Endothelial cell (in vitro differentiated cells): ENCODE measurements around the gene PSMB10.

DNA sequence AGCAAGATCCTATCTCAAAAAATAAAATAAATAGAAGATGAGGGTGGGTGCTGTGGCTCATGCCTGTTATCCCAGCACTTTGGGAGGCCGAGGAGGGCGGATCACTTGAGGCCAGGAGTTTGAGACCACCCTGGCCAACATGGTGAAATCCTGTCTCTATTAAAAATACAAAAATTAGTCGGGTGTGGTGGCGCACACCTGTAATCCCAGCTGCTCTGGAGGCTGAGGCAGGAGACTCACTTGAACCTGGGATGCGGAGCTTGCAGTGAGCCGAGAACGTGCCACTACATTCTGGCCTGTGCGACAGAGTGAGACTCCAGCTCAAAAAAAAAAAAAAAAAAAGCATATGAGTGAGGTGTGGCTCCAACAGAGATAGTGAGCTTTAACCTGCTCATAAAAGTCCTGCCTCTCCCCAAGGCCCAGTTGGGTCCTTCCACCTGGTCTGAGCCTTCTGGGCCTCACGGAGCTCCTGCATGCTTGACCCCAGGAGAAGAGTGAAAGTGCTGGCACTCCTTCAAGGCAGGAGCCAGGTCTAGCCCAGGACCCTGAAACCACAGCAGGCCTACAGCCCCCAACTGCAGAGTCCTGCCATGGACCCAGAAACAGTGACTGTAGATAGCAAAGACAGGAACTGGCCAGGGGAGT, 17.5 kb downstream of the HSD11B2 start:
- PRO-cap: no peak

DNA sequence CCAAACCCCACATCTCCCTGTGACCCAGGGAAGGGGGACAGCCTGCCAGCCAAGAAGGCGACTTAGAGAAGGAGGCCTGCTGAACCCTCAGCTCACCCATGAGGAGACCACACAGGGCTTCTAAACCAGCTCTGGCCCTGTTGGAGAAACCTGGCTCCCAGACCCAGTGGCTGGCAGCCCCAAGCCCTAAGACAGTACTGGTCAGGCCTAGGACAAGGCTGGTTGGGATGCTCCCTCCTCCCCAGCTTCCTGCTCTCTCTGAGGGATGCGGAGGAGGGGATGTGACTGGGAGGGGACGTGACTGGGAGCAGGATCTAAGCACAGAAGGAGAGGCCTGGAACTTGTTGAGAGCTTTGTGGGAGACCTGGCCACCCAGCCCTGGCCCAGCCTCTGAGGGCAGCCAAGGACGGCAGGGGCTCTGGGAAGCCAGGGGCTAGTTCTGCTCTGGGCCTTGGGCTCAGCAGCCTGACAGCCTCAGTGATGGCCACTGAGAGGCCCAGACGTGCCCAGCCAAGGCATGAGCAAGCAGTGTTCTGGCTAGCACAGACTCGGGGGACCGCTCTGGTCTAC, 22.9 kb downstream of the ATP6V0D1 start:
- PRO-cap: no peak

- PRO-cap: no peak
Observed at GRCh38 chr16:67459986-67460718, 20.8 kb downstream of the ATP6V0D1 start.

DNA sequence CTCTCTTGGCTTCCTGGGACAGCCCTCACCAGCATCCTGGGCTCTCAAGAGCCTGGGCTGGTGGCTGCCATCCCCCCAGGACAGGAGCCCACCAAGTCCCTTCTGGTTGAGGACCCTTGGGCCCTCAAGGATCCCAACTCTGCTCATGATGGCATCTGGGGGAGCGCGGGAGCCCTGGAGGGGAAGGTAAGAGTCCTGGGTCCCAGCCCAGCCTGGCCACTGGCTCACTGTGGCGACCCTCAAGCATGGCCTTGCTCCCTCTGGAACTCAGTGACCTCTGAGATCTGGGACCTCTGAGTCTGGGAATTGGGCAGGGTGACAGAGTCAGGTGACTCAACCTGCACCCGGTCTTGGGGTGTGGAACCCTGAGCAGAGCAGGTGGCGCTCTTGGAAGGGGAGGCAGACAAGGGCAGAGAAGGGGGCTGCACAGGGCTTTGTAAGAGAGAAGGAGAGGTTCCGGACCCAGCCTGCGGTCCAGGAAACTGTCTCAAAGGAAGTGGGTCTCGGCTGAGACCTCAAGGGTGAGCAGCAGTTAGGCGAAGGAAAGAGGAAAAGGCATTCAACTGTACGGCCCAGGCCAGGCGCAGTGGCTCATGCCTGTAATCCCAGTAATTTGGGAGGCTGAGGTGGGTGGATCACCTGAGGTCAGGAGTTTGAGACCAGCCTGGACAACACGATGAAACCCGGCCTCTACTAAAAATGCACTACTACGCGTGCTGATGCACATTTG, 10.0 kb upstream of the RIPOR1 start:
- PRO-cap: no peak

DNA sequence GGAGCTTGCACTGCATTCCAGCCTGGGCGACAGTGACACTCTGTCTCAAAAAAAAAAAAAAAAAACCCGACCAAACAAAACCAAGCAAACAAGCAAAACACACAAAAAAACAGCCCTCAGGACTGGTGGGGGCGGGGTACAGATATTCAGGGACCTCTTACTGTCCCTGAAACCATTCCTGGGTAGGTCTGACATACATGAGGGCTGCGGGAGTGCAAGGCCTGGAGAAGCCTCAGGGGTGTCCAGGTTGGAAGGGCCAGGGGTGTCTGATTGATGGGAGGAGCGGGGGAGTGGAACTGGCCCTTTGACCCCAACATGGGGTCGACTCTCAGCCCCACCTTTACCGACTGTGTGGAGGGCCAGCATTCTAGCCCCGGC, 833 bp upstream of the RIPOR1 start:
- PRO-cap: no peak

DNA sequence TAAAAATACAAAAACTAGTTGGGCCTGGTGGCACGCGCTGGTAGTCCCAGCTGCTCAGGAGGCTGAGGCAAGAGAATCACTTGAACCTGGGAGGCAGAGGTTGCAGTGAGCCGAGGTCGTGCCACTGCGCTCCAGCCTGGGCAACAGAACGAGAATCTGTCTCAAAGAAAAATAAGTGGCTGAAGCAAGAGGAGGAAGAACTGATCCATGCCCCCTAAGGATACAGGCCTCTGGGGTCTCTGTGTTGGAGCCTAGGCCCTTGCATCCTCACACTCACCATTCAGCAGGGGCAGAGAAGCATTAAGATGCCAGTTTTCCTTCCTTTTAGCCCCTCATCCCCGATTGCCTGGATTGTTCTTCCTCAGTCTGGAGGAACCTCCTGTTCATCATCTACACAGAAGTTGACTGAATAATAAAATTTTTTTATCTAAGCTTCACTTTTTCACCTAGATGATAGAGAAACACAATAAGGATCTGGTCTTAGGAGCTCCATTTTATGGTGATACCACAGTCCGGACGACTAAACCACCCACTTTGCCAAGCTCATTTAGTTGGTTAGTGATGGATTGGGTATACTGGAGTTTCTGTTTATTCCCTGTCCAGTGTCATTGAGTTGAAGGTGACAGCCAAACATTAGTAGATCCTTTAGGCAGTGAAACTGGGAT, 37.0 kb downstream of the CTCF start:
- PRO-cap: no peak

- PRO-cap: no peak
Observed at GRCh38 chr16:67652573-67653322, 7.3 kb downstream of the ACD start.

GRCh38 chr16:67654300-67655035, 5.6 kb downstream of the ACD start:
- PRO-cap: no peak

DNA sequence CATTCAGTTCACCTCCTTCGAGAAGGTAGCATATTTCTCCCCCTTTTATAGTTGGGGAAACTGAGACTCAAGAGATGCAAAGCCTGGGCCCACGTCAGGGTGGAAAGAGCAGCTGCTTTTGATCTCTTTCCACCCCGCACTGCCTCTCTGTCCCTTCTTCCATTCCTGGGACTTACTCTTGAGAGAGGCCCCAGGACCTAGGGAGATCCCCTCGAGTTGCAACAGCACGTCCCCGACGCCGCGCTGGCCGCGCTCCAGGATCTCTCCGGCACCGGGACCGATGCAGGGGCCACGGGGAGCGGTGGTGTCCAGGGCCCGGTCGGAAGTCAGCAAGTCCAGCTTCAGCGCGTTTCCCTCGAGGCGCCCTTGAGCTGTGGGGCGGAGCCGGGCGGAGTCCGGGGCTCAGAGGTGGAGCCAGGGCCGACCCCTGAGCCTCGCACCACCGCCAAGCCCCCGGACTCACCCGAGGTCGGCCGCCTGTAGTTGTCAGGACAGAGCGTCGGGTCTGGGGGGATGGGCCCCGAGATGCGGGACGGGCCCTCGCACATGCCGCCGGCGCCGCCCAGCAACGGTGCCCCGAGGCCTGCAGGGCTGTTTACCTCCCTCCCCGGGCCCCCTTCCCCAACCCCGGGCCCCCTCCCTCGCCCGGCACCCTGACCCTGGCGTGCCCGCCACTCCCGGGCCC, 513 bp downstream of the ENKD1 start:
- PRO-cap: bidirectional peak, plus-strand start at position 405 of the sequence, minus-strand start at position 331 of the sequence

DNA sequence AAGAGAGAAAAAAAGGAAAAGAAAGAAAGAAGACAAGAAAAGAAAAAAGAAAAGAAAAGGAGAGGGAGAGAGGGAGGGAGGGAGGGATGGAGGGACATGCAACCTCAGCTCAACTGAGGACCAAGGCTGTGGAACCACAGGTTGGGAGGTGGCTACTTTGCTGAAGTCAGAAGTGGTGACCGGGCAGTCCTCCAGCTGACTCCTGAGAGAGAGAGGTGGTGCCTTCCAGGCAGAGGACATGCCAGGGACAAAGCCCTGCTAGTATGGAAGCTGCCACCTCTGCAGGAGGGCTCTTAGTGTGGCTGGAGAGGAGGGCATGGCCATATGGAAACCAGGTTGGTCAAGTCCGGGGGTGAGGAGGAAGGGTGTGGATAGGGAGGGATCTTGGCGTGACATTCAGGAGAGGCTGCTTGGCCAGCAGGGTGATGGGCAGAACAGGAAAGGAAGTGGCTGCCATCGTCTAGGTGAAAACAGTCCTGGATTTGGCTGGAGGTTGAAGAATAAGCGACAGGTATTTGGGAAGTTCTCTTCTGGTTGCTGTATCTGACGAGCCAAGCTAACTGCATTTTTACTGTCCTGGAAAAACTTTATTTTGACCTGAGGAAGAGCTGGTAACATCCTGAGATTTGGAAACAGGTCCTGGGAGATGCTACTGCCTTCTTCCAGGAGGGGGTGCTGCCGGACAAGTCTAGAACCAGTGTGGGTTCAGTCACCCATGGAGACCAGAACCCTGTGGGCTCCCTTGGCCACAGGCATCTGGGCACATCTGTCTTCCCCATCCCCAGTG, 5.8 kb downstream of the C16orf86 start:
- PRO-cap: no peak

DNA sequence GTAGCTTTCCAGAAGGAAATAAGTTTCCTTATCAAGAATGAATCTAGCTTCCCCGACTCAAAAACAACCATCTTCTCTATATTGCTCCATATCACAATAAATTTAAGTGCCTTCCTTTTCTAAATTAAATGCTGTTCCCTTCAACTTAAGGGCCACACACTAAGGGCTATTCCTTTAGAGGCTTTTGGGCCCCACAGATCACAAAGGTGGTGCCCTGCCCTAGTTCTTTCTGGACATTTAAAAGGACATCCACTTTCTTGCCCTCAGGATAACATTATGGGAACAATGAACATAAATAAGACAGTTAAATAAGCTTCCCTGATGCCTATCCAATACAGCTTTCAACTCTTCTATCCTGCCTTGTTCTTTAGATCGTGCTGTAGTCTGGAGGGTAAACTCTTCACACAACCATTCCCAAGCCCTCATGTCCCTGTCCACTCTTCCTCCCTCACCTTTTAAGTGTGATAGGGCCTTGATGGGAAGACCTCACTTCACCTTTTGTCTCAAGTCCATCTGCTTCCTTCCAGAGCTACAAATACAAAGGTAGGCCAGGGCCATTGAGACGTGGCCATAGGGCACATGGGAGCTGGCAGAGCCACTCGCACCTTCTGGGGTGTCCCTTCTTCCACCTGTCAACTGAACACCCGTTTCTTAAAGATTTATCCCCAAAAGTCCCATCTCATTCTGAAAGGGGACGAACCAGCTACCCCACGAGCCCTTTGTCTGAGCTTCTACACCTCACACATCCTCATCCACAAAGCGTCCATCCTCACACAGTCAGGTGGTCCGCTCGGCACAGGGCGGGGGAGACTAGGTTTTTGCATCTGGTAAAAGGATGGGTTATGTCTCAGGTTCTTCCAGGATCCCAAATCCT, 827 bp downstream of the GFOD2 start:
- PRO-cap: bidirectional peak, plus-strand start outside the sequence, minus-strand start at position 756 of the sequence

DNA sequence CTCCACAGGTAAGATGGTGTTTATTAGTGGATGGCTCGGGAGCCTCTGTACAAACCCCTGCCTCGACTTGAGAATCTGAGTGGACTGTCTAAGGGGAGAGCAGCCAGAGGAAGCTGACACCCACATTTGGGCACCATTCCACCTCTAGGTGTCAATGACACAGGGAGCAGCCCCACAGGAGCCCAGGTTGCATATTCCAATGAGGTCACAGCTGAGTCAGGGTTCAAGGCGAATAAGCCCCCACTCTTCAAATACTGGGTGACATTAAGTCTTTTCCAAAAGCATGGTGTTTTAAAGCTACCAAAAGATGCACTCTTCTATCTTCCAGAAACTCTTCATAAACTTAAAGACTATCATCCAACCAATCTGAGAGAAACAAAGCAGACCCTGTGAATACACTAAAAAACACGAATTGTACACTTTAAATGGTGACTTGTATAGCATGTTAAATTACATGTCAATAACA, 31.8 kb downstream of the RANBP10 start:
- PRO-cap: no peak

DNA sequence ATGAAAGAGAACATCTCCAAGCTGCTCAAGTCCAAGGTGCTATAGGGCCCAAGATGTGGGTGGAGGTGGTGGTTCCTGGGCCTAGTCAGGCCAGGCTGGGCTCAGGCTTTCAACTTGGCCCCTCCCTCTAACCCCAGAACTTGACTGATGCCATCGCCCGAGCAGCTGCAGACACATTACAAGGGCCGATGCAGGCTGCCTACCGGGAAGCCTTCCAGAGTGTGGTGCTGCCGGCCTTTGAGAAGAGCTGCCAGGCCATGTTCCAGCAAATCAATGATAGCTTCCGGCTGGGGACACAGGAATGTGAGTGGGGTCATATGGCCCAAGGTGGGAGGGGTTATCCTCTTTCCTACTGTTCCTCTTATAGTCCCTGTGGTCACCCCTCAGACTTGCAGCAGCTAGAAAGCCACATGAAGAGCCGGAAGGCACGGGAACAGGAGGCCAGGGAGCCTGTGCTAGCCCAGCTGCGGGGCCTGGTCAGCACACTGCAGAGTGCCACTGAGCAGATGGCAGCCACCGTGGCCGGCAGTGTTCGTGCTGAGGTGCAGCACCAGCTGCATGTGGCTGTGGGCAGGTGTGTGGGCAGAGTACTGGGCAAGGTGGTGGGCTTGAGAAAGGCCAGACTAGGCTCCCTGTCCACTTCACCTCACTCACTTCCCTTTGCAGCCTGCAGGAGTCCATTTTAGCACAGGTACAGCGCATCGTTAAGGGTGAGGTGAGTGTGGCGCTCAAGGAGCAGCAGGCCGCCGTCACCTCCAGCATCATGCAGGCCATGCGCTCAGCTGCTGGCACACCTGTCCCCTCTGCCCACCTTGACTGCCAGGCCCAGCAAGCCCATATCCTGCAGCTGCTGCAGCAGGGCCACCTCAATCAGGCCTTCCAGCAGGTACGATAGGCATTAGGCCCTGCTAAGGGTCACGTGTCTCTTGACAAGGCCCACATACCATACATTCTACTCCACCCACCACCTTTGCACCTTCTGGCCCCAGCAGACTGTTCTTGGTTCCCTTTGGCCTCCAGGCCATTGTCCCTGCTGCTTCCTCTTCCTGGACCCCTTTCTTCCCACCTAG, 2.1 kb upstream of the NRN1L start:
- PRO-cap: no peak

DNA sequence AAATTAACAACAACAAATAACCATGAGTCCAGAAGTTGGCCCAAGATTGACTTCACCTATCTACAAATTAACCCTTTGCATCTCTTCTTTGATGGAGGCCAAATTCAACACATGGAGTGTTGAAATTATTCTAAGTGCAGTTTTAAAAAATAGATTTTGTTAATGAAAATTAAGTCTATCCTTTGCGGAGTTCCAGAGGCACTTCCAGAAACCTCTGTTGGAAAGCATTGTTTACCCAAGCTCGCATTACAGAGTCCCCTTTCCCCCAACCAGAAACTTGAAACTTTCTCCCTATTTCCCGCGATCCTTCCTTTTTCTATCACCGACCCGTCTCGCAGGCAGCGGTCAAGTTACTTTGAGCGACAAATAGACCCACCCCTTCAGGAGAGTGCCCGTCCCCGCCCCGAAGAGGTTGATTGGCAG, 326 bp upstream of the PSKH1 start:
- PRO-cap: bidirectional peak, plus-strand start outside the sequence, minus-strand start at position 352 of the sequence

- PRO-cap: no peak
Observed at GRCh38 chr16:67927126-67928275, 4.2 kb downstream of the CTRL start.

DNA sequence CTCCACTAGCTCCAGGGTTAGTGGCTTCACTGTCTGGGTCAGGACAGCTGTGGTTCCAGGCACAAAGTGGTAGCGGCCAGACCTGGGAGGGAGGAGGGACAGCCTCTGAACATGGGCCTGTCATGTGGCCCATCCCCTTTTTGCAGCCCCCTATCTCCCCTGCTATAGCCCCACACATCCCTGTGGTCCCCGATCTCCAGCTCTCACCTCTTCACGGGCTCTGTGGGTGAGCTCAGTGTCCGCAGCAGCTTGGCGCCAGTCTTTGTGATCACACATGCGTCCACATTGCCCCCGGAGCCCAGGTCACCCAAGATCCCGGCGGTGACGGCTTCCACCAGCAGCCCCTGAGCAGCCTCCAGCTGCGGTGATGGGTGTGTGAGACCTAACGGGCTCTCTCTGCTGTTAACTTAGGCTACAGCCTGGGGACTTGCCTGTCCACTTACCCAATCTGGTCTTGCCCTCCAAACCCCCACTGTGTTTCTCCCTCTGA, 2.0 kb downstream of the PSMB10 start:
- PRO-cap: no peak

- PRO-cap: bidirectional peak, plus-strand start at chr16:67936628, minus-strand start at chr16:67936564; bidirectional peak, plus-strand start at chr16:67937308, minus-strand start at chr16:67936850
Observed at GRCh38 chr16:67936236-67937180, at the start of gene PSMB10. Gene PSMB10, minus strand, starts transcription at chr16:67936850.

GRCh38 chr16:67943222-67943930, 544 bp downstream of the LCAT start:
- PRO-cap: no peak

DNA sequence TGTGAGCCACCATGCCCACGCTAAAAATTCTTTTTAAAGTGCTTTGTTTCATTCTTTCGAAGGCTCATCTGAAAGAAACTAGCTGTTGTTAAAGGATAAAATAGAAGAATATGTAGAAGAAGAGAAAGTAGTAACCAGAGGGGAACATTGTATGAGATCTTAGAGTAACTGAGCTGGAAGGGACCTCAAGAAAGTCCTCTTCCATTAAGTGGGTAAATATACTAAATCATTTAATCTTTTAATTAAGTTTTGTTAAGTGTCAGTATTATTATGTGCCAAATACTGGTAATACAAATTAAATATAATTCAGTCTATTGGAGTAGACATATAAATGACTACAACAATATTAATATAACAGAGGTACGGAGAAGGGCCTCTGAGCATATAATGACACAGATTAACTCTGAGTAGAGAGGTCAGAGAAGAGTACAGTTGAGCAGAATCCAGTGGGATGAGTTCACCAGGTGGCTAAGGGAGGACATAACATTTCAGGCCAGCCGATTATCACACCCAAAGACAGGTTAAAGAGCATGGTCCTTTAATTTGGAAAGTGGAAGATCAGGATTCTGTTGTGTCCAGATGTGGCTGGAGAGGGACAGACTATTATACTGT, 11.2 kb downstream of the NFATC3 start:
- PRO-cap: no peak

DNA sequence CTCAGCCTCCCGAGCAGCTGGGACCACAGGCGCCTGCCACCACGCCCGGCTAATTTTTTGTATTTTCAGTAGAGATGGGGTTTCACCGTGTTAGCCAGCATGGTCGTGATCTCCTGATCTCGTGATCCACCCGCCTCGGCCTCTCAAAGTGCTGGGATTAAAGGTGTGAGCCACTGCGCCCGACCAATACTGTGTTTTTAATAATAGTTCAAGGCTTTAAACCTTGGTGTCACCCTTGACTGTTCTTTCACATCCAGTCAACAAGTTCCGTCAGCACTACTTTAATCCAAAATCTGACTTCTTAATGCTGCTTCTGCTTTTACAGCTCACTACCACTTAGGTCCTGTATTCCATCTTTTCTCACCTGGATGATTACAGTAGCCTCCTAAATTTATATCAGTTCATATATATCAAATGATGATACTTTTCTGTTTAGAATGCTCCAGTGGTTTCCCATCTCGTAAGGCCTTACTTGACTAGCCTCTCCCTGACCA, 33.9 kb downstream of the NFATC3 start:
- PRO-cap: no peak